ENCODE results near the gene BOD1L1.

GRCh38 chr4:12393781-12394213 is 965.1 kb upstream of the HS3ST1 start:
- PRO-cap = no peak
- RAMPAGE, long total RNA, 4 experiments = no peak in any of the 4 experiments

DNA sequence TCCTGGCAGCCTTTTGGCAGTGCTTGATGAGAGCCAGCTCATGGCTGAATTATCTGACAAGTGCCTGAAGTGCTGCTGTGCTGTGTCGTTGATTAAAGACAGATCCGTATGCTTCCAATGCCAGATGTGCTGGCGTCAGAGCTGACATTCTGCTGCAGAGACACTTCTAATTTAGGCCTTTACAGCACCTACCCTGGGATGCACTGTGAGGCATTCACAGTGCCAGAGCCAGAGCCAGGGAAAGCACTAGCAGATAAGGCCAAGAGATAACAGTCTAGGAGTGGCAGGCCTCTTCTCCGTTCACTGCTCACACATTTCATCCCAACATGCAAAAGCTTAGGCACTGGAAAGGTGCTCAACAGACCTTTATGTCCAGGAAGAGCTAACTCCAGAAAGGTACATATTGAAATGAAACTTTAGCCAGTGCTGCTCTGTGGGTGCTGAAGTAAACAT is 995.4 kb downstream of the RAB28 start:
- PRO-cap = no peak
- RAMPAGE, long total RNA, 4 experiments = no peak in any of the 4 experiments

- PRO-cap = no peak
- RAMPAGE, long total RNA, 4 experiments = no peak in any of the 4 experiments
Observed at GRCh38 chr4:13337119-13337481, 147.0 kb downstream of the RAB28 start.

DNA sequence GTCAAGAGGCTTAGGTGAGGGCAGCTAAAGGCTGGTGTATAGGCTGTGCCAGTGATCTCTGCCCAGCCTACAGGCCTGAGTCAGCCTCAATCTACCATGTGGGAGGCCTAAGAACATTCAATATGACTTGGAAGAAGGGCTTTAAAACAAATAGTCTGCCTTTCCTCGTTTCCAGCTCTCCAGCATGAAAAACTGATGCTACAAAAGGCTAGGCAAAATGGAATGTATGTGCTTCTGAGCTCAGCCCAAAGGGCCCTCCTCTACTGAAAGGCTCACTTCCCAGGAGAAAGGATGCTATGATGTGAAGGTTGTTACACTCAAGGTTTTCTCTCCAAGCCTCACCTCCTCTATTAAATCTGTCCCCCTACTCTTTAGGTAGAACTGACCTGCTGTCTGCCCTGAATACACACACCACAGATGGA is 121.3 kb downstream of the RAB28 start:
- PRO-cap = no peak
- RAMPAGE, long total RNA, 4 experiments = no peak in any of the 4 experiments

GRCh38 chr4:13549271-13549656 is 5.0 kb upstream of the NKX3-2 start:
- PRO-cap = no peak
- RAMPAGE, long total RNA, 4 experiments = no peak in any of the 4 experiments

DNA sequence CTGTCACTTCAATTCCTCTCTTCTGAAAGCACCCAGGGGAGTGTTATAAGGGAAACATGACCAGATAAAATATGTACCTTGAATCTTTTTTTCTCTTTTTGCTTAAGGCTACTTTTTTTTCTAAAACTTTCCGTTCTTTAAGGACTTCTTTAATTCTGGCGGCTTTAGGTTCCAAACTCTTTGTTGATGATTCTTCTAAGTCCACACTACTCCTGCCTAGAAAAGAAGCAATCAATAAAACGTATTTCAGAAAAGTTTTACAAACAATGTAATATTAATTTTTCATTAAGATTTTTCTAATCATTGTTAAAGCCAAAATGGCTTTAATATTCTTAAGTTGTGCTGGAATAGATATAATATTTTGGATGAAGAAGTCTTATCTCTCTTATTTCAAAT is 19.1 kb downstream of the BOD1L1 start:
- PRO-cap = no peak
- RAMPAGE, long total RNA, 4 experiments = no peak in any of the 4 experiments

GRCh38 chr4:13627010-13627941 is at the start of gene BOD1L1:
TSS of gene BOD1L1 (minus strand) at chr4:13627725.
- PRO-cap = unidirectional peak, plus-strand start at chr4:13627859
- RAMPAGE, long total RNA, 4 experiments = start-site peak on the plus strand in 1 of 4 experiments, at chr4:13627829-13627877 at its widest, 9 reads per replicate

GRCh38 chr4:13840563-13841459 is 213.3 kb upstream of the BOD1L1 start:
- PRO-cap = no peak
- RAMPAGE, long total RNA, 4 experiments = no peak in any of the 4 experiments

- PRO-cap = no peak
- RAMPAGE, long total RNA, 4 experiments = no peak in any of the 4 experiments
Observed at GRCh38 chr4:14841594-14842268, 160.6 kb upstream of the CPEB2 start.

DNA sequence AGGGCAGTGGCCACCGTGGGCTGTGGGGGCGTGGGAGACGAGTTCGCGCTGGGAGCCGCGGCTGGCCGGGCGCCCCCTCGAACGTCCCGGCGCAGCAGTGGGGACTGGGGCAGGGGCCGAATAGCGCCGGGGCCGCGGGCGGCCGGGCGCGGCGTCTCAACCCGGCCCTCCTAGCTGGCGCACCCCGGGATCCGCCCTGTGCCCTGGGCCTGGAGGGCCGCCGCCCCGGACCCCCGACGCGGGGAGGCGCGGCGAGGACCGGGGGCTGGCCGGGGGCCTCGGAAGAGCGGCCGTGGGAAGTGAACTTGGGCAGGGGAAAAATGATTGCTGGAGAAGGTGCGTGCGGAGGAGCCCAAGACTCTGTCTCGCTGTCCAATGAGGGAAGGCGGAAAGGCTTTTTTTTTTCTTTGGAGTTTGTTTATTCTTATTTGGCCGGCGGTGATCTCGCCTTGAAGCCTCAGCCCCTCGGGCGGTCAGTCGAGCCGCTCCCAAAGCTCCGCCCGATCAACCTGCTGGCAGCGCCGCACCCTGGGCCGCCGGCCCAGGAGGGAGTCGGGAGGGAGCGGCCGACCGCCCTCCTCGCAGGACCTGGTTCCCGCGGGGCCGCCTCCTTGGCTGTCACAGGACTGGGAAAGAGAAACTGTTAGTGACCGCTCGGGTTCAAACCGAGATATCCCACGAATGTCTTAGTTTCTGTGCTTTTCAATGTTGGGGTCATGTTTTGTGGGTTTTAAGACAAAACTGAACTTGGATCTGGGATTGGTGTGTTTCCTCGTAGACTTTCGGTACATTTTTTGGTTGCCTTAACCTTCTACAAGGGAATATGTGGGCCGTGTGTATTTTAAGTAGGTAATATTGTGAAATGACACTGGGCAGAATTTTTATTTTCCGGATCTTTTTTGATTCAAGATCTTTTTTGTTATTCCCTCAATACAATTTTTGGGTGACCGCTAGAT is 2.5 kb downstream of the CPEB2 start:
- PRO-cap = no peak
- RAMPAGE, long total RNA, 4 experiments = start-site peak on the plus strand in 1 of 4 experiments, centred at position 195 of the sequence, 11 reads per replicate

- PRO-cap = no peak
- RAMPAGE, long total RNA, 4 experiments = no peak in any of the 4 experiments
Observed at GRCh38 chr4:15065937-15067071, 64.0 kb downstream of the CPEB2 start.

DNA sequence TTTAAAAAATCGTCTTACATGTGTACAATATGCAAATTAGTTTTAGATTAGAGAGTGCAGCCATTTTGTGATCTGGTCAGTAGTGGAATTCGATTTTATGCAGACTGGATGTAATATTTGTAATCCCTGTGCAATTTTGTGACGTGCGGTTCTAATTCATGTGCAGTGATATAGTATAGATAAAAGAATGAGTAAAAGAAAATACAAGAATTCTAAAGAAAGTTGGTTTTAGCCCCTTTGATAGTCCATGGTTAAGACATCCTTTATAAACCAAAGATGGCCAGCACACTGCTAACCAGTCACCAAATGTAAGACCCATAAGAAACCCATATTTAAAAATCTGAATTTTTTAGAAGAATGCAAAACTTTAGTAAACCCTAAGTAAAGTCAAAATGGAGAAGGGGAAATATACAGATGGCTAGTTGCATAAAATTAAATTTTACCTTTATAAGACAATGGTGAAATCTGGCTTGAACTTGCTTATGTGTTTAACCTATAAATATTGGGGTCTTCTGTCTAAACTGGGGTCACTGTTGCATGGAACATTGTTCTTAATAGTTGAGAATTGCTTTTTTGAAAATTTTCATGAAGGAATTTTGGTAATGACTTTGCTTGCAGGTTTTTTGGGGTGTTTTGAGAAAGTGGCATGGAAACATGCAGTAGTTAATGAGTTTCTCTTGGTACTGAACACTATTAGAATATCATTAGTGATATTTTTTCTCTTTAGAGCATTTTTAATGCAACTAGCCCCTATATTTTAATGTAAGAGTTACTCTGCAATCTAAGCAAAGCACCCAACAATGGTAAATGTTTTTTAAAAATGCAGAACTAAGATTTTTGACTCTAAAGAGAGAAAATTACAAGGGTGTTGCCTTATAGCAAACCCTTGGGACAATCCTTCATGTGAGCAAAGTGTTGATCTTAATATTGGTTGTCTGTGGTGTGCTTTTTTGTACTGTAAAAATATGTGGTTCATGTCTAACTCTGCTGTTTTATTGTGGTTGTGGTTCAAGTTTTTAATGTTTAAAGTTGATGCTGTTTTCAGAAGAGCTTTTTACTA is 65.3 kb downstream of the CPEB2 start:
- PRO-cap = no peak
- RAMPAGE, long total RNA, 4 experiments = no peak in any of the 4 experiments

DNA sequence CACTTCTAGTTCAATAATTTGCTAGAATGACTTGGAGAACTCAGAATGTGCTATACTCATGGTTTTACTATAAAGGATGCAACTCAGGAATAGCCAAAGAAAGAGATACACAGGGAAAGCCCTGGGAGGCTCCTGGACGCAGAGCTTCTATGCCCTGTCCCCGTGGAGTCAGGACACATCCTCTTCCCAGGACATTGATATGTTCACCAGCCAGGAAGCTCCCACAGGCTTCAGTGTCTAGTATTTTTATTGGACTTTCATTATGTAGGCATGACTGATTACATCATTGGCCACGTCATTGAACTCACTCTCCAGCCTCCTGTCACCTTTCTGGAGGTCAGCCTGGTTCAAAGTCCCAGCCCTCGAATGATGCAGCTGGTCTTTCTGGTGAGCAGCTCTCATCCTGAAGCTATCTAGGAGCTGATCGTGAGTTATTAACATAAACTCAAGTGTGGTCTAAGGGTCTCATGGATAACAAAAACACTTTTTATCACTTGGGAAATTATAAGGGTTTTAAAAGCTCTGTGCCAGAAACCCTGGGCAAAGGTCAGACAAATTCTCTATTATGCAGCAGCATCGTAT is 104.1 kb downstream of the CPEB2 start:
- PRO-cap = no peak
- RAMPAGE, long total RNA, 4 experiments = no peak in any of the 4 experiments

DNA sequence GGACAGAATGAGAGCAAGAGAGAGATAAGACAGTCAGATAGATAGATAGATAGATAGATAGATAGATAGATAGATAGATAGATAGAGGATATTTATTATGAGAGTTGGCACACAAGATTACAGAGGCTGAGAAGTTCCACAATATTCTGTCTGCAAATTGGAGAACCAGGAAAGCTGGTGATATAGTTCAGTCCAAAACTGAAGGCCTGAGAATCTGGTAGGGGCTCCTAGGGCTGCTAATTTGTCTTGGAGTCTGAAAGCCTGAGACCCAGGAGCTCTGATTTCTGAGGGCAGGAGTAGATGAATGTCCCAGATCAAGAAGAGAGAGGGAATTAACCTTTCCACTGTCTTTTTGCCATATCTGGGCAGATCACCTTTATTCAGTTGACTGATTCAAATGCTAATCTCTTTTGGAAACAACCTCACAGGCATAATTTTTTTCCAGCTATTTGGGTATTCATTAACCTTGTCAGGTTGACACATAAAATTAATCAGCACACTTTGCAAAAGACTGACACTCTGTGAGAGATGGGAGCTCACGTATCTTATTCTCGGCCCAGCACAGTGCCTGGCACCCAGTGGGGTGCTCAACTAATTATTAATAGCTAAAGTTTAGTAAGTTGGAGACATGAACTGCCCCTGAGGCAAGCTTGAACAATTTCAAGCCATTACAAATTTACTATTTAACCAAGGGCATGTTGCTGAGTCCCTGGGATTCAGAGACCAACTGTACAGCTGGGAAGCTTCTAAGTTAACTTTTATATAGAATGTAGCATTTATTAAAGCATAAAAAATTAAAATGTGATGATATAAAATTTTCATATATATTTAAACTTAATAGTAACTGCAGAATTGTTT is 114.3 kb downstream of the CPEB2 start:
- PRO-cap = no peak
- RAMPAGE, long total RNA, 4 experiments = no peak in any of the 4 experiments

GRCh38 chr4:15145500-15146053 is 143.3 kb downstream of the CPEB2 start:
- PRO-cap = no peak
- RAMPAGE, long total RNA, 4 experiments = no peak in any of the 4 experiments

DNA sequence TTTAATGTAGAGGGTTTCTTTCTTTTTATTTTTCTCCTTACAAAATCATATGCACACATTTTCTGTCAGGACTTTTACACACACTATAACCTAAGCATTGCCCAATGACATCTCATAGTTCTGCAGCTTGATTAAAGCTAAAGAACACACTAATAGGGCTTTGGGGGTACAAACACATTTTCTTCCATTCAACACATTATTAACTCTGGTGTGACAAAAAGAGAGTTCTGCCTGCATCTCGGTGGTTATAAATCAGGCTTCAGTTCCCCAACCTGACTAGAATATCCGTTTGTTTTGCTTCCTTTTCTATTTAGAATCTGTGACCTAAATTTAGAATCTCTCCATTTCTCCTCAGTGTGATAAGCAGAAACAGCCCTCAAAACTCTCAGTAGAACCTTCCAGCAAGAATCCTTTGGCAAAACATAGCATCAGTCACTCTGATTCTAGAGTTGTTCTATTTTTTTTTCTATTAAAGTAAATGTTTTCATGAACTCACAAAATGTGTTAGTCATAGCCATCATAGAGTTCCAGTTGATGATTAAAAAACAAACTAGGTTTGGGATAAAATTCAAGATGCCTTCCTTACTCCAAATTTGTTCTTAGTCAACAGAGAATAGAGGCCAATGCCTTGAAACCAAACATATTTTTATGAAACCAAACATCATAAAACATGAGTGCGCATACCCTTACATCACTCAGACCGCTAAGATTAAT is 13.3 kb upstream of the C1QTNF7 start:
- PRO-cap = no peak
- RAMPAGE, long total RNA, 4 experiments = no peak in any of the 4 experiments

DNA sequence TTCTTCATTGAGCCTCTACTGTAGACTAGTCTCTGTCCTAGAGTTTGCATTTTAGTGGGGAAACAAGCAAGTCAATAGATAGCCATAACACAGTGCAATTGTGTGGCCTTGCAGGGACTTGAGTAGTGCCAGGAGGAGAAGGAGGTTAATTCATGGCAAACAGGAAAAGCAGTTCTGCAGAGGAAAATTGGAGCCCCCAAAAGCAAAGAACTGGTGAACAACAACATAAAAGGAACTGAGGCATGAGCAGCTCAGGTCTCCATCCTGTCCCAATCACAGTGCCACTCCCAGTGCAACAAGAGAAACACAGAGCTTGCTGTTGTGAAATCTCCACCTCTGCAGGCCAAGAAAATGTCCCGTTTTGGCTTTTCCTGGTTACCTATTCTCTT is 644 bp downstream of the C1QTNF7 start:
- PRO-cap = no peak
- RAMPAGE, long total RNA, 4 experiments = no peak in any of the 4 experiments

DNA sequence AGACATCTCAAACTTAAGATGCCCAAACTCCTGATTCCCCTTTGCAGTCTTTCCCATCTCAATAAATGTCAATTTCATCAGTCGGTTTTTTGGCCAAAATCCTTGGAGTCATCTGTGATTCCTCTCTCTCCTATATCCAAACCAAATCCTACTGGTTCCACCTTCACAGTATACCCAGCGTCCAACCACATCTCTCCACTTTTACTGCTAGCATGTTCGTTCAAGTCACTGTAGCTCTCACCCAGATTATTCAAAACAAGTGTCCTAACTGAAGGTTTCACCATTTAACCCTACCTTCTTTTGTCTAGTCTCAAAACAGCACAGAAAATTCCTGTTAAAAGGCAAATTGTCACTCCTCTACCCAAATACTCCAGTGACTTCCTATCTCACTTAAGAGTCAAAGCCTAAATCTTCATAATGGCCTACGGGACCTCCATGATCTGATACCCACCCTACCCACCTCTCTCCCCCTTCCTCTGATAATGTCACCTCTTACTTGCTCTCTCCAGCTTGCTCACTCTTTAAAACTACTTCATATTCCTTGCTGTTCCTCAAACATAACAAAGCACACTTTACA is 61.5 kb downstream of the FBXL5 start:
- PRO-cap = no peak
- RAMPAGE, long total RNA, 4 experiments = no peak in any of the 4 experiments

DNA sequence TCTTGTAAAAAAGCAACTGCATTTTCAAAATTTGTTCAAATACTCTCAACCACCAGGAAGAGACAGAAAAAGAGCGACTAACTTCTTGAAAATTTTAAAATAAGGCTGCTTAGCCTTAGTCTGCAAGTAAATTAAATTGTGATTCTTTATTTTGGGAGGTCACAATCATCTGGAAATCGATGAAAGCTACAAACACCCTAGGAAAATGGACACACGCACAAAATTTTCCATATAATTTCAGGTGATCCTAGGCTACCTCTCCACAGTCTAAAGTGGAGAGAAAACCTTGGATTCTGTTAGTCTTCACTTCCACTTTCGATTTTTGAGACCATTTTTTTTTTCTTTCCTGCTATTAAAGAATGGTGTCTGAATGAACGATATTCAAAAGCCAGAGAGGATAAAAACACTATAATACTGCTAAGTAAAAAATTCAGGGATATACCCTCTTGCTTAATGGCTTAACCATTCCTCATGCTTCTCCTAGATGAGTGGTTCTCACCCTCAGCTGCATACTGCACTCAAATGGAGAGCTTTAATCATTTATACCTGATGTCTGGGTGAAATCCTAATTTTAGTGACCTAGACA is 1.8 kb downstream of the FBXL5 start:
- PRO-cap = no peak
- RAMPAGE, long total RNA, 4 experiments = no peak in any of the 4 experiments

- PRO-cap = no peak
- RAMPAGE, long total RNA, 4 experiments = no peak in any of the 4 experiments
Observed at GRCh38 chr4:15682389-15682612, 674 bp downstream of the FAM200B start.